H4 (cell line): ENCODE measurements around a stretch of chr10.

- RAMPAGE, long total RNA = no peak
Observed at GRCh38 chr10:79403400-79404128, 41.9 kb downstream of the ZCCHC24 start.

- RAMPAGE, long total RNA = no peak
Observed at GRCh38 chr10:79472778-79473287, 27.4 kb upstream of the ZCCHC24 start.

DNA sequence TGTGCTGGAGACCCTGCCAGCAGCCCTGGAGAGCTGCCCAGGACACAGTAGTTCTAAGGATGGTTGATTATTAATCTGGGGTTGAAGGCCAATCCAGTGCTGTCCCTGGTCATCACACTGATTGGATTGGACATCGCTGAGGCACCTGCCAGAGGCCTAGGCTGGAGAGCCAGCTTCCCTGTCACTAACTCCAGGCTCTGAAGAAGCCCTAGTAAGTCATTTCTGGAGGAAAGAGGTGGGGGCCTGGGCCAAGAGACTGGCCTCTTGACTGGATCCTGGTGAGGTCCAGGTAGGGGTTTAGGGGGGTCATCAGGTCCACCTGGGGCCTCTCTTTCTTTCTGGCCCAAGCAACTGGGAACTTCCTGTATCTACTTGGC, 18.7 kb downstream of the SFTPA1 start:
- RAMPAGE, long total RNA = no peak

DNA sequence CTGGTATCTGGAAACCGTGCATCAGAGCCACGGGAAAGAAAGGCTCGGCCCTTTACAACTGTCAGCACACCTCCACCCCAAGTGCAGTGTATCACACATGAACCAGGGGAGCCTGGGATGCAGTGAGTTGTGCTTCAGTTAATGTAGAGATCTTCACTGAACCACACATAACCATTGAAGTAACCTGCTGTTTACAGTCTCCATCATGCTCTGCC, 12.0 kb downstream of the NUTM2B start:
- RAMPAGE, long total RNA = no peak

- RAMPAGE, long total RNA = no peak
Observed at GRCh38 chr10:79927025-79927847, 21.7 kb downstream of the SFTPD start.

DNA sequence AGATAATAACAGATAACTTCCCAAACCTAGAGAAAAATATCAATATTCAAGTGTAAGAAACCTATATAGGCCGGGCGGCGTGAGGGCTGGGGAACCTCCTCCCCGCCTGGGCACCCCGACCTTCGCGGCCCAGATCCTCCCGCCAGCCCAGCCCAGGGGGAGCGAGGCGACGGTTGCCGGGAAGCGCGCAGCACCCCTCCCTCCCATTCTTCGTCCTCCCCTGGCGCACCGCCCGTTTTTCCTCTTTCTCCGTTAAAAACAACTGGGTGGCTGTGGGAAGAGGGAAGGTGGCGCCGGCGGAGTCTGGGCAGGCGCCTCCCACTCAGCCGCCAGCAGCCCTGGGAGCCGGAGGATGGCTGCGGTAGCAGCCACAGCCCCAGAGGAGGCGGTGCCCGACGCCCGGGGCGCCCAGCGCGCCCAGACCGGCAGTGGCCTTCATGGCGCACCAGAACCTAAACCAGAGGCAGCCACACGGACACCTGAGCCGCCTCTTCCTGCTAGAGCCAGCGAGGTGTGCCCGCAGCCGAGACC, 32.6 kb upstream of the SFTPD start:
- RAMPAGE, long total RNA = no peak

DNA sequence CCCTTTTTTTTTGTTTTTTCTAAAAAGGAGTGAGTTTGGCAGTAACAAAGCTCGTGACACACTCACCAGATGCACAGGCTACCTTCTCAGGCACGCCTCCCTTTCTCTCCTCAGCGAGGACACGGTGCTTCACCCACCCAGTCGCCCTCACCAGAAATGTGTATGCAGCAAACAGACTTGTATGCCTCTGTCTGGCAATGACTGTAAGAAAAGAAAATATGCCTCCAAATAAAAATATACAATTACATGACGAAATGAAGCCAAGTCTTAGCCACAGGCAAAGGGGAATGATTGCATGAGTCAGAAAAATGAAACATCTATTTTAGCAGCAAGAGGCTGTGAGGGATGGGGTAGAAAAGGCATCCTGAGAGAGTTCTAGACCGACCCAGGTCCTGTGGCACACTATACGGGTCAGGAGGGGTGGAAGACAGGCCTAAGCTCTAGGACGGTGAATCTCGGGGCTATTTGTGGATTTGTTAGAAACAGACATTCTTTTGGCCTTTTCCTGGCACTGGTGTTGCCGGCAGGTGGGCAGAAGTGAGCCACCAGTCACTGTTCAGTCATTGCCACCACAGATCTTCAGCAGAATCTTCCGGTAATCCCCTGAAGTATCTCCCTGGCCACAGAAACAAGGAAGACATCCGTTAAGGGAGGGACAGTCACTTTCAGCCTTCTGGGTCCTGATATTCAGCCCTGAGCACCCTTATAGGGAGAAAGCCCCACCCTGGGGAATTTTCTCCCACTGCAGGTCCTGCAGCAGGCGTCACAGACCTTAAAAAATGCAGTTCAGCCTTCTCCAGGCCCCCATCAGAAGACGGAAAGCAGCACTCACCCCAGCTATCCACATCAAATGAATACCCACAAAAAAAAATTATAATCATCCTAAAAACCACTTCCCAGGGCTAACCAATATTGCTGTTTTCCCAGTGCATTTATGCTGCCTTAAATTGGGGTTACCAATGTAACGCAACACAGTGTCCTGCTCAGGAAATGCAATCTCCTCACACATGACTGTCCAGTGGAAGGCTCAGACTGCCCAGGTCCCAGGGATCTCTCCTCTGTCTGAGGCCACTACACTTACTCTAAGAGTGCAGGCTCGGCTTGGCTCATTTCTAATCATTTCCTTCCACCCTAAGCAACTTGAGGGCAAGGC, 23.1 kb downstream of the PLAC9 start:
- RAMPAGE, long total RNA = no peak

DNA sequence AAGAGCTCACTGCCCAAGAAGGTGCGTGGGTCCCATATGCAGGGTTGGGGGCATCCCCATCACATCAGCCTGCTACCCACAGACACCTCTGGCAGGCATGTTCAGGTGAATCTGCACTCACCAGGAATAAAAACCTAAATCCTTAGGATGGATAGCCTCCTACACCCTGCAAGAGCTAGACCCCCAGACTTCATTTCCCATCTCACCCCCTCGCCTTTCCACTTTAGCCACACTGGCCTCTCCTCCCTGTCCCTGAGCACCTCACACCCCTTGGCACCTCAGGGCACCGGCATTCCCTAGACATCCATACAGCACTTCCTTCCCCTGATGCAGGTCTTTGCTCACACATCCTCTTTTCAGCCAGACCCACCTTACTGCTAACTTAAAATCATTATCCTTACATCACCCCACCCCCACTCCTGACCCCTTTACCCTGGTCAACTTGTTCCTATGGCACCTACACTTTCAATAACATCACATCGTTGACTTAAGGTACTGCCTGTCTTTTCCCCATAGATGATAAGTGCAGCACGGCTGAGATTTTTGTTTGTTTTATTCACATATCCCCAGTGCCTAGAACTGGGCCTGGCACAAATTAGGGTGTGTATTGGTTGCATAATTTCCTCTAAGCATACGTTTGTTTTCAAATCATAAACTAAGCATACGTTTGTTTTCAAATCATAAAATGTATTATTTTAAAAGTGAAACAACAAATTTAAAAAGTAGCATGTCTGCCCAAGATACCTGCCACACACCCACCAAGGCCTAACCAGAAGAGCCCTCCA, 35.5 kb downstream of the ANXA11 start:
- RAMPAGE, long total RNA = no peak

DNA sequence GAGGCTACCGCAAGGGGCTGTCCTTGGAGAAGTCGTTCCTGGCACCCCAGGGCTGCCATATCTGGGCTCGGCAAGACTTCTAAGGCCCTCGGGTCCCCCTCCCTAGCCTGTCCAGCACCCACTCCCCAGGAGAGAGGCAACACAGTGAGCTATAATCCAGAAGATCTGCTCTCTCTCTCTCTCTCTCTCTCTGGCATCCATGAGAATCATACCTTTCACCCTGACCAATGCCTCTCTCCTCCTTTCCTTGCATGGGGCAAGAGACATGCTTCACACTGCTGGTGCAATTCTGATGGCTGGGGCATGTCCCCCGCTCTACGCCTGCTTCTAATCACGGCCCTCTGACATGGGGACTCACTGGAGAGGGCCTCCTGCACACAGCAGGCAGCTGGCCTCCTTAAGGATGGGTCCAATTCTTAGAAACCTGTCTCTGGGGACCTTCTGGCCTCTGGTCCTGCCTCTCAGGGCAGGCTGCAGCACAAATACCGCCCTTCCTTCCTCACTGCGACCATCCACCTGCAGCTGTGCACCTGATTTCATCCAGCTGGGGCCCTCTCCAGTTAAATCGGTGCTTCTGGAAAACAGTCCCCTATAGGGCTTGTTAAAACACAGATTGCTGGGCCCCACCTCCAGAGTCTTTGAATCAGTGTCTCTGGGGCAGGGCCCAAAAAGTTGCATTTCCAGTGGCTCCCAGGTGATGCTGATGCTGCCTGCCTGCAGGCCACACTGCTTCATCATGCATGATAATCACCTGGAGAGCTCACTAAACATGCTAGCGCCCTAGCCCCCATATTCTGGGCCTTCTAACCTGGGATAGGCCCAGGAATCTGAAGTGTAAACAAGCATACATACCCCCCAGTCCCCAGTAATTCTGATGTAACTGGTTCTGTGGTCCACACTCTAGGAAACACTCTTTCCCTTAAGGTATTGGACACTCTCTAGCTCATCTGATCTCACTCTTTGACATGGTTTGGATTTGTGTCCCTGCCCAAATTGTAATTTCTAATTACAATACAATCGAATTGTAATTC, 27.0 kb downstream of the ANXA11 start:
- RAMPAGE, long total RNA = no peak

DNA sequence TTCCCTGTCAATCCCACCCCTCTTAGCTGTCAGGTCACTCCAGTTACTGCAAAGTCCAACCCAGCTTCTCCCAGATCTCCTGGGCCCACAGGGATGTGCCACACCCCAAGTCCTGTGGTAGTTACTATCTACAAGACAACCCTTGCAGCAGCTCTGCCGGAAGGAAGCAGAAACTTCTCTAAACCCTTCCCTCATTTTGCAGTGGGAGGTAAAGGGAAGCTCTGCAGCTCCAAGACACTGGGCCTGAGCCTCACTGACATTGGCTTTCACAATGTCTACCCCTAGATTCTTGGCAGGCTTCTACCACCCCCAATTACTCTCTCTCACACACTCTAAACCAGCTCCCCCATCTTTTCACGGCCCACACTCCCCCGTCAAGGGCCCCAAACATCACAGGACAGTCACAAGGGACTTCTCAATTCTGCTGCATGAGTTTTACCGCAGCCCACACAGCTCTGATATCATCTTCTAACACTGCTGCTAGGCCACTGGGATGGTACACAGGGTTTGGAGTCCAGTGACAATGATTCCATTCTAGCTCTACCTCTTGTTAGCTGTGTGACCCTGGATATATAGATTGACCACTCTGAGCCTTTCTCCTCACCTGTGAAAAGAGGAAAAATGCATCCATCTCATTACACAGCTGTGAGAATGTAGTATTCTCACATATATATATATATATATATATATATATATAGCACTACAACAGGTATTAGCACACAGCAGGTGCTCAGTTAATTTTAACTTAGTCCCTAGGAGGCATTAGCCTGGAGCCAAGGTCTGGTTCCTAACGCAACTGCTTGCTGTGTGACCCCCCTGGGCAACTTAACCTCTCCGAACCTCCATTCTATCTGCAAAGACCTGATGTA, 17.3 kb downstream of the ANXA11 start:
- RAMPAGE, long total RNA = no peak

DNA sequence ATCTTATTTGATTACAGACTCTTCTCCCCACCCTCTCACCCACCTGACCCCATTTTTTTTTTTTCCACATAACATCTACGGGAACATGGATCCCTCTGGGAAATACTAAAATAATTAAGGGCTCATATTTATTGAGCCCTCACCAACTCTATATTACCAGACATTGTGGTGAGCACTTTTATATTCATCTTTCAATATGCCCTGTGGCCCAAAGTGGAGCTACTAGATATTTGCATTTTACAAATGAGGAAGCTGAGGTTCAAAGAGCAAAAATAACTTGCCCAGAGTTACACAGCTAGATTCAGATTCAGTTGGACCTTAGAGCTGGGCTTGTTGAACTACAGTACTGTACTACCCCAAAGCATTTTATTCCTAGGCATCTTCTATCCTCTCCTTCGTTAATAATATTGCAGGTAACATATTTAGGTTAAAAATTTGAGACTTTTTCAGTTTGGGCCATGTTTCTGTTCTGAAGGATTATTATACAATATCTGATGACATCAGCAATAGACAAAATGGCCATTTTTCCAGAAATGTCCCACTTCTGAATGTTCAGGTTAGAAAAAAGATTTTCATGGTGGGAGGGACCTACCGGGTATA, 13.3 kb downstream of the PRXL2A start:
- RAMPAGE, long total RNA = no peak

DNA sequence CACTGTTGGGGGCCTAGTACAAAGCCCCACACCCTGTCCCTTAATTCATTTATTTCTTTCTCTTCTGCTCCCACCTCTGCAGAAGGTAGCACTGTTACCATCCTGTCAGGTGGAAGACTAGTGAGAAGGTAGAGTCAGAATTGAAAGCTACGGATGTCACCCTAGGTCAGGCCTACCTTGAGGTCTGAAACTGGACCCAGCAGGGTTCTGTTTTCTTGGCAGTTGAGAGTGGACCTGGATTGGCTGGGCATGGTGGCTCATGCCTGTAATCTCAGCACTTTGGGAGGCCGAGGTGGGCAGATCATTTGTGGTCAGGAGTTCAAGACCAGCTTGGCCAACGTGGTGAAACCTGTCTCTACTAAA, 18.3 kb downstream of the PRXL2A start:
- RAMPAGE, long total RNA = no peak

DNA sequence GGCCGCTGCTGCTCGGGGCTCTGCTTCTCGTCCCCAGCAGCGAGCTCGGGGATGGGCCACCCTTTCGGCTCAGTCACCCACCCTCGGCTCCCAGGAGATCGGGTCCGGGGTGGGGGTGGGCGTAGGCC, 492 bp downstream of the TSPAN14 start:
- RAMPAGE, long total RNA = no peak

DNA sequence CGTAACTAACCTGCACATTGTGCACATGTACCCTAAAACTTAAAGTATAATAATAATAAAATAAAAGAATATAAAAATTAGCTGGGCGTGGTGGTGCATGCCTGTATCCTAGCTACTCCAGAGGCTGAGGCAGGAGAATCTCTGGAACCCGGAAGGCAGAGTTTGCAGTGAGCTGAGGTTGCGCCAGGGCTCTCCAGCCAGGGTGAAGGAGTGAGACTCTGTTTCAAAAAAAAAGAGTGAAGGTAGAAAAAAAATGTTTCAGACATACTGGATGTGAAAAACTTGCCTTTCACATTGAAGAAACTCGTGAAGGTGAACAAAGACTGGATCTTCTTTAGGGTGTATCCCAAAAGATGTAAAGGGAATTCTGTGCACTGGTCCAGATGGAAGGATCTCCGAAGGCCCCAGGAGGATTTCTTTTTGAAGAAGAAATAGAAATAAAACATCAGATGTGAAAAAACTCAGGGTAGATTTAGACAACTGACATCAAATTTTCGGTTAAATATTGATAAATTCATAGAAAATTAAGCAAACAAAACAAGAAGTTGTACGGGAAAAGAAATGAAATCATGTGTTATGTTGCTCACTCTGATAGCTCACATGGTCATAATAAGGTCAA, 26.9 kb downstream of the TSPAN14 start:
- RAMPAGE, long total RNA = no peak

DNA sequence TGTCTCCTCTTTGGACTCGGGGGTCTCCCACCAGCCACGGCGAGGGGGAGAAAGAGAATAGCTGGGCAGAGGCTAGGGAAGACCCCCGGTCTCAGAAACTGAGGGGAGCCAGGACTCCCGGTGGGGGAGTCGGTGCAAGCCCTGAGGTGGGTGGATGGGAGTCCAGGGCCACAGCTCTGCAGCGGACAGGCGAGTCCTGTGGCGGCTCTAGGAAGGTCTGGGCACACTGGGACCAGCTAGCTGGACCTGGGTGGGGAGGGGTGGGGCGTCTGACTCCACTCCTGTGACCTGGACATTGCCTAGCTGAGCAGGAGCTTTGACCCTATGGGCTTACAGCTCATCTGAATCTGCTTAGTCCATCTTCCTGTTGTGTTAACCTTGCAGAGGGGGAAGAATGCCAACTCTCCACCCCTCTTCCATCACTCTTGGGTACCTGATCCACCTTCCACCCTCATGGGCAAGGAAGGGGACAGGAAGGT, 1.2 kb upstream of the SH2D4B start:
- RAMPAGE, long total RNA = no peak

DNA sequence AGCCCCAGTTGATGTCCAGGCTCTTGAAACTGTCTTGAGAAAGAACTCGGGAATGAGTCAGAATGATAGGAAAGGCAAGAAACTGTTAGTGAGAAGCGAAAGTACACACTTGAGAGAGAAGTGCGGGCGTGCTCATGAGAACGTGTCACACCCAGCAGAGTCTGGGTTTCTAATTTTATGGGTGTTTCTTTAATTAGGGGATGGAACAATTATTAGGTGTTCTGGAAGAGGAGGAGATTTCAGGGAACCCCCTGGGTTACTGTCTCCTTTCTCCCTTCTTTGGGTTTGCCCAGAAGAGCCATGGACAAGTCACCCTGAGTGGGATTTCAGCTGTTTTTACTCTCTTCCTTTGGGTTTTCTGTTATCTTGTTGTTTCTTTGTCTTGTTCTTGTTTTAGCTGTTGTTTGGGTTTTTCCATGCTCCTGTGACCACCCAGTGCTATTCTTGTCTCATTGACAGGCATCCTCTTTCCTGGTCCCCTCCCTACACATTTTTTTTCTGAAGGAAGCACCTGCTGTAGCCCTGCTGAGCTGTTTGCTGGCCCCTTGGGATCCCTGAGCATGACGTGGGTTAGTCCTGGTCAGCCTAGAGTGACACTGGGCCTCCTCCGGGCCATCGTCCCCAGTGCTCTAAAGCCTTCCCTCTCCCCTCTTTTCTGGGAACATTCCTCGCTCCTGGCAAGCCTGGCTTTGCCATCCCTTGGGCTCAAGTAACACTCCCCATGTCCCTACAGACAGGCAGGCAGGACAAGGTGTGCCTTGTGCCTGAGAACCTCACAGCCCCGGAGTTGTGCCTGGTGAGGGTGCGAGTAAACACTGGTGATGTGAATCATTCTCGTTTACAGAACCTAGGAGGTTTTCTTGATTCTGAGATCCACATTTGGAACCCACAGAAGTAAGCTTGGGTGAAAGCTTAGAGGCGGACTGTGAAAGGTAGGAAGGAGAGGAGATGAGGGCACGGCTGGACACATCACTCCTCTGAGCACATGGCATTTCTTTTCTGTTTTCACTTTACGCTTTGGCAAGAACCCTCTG, 3.6 kb downstream of the SH2D4B start:
- RAMPAGE, long total RNA = no peak

DNA sequence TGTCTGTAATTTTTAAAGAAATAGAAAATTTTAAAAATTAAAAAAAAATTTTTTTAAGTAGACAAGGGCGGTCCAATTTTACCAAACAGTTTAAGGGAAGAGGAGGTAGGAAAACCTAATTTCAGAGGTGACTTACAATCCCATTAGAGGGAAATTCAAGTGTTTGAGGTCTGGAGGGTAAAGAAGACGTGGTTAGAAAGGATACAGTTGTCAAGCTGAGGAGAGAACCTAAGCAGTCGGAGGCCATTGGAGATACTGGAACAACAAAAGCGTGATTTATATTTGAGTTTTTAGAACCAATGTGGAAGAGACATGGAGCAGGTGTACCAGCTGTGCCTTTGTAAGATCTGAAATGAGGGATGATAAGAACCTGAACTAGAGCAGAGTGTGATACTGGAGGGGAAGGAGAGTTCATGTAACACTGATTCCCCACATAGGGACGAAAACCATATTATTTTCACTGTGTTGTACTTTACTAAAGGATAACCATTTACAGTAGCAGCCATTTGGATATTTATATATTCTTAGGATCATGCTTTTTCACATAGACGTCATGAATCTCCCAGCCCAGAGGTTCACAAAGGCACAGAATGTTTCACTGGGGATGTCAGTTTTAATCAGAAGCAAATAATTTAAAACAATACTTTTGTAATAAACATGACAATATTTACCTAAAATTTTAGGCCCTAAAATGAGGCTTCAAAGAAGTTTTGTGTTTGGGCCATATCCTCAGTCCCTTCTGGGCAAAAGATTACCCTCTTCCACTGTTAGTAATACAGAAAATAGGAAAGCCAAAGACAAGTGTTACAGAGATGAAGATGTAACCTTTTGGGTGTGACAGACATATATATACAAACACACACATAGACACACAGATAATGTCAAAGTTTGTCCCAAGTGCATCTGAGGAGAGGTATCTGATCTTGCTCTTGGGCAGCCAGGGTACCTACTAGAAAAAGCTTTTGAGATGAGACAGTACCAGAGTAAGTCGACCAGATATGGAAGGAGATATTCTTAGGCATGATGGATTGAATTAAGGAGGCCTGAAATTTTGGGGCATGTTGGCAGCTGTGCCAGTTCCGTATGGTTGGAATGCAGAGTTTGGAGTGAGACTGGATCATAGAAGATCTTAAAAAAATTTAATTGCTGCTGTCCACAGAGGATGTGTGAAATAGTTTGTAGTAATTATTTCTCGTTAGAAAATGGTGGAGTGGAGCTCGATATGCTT, 7.1 kb downstream of the GHITM start:
- RAMPAGE, long total RNA = no peak

- RAMPAGE, long total RNA = no peak
Observed at GRCh38 chr10:84172870-84173416, 658 bp upstream of the GPR15LG start.

DNA sequence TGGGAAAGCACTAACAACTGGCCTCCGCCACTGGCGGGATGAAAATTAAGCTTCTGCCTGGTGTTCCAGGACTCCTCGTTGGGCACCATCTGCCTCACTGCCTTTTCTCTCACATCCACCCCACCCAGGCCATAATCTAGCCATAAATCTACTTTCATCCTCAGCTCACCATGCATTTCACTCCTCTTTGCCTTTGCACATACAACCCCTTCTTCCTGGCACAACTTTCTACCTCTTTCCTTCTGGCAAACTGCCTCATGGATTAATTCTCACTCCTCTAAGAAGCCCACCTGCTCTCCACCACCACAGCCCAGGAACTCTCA, 3.9 kb downstream of the CDHR1 start:
- RAMPAGE, long total RNA = no peak

DNA sequence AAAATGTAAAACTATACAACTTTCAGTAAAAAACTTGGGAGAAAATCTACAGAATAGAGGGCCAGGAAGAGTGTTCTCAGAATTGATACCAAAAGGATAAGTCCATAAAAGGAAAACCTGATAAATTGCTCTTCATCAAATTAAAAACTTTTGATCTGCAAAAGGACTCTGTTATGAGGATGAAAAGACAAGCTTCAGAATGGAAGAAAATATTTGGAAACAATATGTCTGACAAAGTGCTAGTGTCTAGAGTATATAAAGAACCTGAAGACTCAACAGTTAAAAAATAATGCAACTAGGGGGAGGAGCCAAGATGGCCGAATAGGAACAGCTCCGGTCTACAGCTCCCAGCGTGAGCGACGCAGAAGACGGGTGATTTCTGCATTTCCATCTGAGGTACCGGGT, 34.8 kb downstream of the RGR start:
- RAMPAGE, long total RNA = no peak